ENCODE results near the gene MMGT1.

DNA sequence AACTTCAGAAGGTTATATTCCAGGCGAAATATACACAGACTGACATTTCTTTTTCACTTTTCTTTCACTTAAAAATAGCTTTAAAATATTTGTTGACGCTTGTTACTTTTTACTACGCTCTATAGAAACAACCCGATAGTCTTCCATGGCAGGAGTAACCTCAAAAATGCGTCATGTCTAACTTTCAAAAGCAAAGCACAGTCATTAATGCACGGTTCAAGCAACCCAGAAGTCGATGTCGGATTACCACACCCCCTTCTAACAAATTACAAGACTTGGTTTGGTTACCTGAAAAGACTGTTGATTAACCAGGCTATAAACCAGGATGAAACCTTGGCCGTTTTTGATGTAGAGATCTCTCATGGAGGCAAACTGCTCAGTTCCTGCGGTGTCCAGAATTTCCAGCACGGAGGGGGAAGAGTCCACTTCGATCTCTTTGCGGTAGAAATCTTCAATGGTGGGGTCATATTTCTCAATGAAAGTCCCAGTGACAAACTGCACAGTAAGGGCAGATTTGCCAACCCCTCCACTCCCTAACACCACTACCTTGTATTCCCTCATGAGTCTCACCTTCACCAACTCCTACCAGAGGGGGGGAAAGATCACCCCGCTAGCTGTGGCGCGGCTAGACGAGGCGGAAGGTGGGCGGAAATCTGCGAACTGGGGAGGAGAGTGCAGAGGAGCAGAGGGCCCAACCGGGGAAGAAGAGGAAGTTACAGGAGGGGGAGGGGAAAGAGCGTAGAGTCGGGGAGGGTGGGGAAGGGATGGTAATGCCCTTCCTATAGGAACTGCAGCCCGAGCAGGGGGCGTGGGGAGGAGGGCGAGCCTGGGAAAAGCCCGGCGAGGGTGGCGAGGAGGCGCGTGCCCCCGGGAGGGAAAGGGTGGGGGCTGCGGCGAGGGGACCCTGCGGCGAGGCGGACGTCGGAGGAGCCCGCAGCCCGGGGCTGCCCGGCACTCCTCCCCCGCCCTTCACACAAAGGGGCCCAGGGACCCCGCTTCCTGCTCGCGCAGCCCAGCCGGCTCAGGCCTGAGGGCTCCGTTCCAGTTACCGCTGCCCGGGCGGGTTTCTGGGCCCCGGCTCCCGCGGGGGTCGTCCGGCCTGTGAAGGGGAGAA lies 2.2 kb downstream of the RAP2C start:
- RRBS, result 3% methylated on average over 16 of the region's 56 CpGs

DNA sequence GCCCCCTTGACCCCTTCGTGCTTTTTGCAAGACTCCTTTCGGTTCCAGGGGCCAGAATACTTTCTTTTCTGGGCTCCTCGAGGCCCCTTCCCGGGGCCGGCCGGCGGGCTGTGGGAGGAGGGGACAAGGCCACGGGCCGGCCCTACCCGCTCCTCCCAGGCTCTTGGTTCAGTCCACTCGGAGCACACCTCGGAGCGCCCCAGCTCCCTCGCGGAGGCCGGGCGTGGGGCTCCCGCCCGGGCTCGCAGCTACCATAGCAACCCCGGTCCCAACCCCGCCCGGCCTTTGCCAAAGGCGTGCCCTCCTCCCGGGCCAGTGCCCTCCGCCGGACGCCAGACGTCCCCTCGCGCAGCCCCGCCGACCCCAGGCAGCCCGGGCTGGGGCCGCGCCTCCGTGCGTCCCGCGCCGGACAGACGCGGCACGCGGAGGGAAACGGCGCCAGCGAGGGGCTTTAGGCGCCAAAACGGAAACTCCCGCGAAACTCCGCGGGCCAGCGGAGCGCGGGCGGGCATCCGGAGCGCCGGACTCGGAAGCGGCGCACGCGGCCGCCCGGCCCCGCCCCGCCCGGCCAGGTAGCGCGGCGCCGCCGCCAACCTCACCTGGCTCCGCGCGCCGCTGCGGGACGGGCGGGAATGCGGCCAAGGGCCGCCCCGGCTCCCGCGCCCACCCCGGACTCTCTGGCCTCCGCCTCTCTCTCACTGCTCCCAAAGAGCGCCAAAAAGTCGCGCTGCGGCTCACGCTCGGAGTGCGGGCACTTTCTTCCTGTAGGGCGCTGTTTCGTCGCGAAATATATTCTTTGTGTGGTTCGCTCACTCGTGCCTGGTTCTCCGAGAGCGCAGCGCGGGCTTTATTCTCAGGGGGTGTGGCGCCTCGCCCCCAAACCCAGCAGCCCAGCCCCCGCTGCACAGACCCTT lies 634 bp upstream of the MBNL3 start:
- RRBS, result 4% methylated on average over 34 of the region's 110 CpGs

DNA sequence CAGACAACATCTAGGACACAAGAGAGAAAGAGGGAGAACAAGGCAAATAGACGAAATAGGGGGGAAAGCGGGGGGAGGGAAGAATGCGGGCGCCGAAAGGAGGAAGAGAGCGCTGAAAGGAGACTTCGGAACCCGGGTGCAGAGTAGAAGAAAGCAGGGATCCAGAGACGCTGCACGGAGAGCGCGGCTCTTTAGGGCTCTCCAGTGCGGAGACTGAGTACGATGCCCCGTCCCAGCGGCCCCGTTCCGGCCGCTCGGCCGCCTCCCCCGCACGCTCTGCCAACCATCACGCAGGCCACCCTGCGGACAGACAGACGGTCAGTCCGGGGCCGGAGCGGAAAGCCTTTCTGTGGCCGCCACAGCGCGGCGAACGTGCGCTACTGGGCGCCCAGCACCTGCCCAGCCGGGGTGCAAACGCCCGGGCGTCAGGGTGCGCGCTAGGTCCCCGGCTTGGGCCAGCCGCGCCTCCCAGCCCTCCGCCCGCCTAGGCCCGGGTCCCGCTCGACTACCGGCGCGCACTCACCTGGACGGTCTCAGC lies 2.1 kb downstream of the HS6ST2 start:
- RRBS, result 7% methylated on average over 20 of the region's 54 CpGs

DNA sequence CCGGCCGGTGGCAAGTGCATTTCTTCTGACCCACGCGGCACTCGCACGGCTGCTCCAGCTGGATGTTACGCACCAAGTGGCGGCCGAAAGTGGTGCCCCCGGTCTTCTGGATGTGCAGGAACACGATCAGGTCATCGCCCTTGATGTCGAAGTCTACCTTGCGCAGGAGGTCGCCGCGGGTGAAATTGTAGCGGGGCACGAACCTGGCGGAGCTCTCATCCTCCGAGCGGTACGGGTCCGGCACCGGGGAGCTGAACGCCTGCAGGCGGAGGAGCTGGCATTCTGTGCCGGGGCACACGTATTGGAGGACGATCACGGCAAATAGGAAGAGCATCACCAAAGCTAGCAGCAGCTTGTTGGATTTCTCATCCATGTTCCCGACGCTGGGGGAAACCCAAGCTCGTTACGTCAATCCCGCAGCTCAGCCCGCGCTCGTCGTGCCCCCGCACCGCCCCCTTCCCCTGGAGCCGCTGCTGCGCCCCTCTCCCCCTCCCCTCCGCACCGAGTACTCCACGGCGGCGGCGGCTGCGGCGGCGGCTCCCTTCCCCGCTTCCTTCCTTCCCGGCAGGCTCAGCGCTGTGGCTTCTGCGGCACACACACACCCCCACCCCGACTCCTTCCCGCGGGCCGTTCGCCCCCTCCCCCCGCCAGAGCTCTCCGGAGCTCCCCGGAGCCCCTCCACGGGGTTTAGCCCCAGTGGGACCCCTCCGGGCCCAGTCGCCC lies 1.3 kb downstream of the HS6ST2 start:
- RRBS, result 6% methylated on average over 15 of the region's 68 CpGs

GRCh38 chrX:133390716-133391078 lies 24.6 kb downstream of the GPC4 start:
- RRBS, result no CpG with 5 or more reads among the region's 5 CpGs

GRCh38 chrX:133783184-133783837 lies 202.1 kb downstream of the GPC3 start:
- RRBS, result no CpG with 5 or more reads among the region's 4 CpGs

DNA sequence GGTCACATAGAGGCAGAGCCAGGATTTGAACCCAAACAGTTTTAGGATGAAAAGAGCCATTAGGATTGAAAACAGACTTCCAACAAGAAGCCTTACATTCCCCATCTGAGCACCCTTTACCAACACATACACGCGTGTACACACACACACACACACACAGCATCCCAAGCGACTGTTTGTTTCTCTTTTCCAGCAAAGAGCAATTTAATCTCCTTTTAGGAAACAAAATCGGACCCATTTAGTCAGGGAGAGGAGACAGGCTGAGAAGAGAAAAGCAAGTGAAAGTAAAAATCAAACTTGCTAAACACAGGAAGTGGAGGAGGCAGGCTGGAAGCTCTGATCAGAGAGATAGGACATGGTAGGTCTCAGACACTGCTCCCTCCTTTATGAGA lies 62.4 kb downstream of the GPC3 start:
- RRBS, result no CpG with 5 or more reads among the region's 4 CpGs

- RRBS, result no CpG with 5 or more reads among the region's 3 CpGs
These were observed 3.6 kb upstream of the PHF6 start for GRCh38 chrX:134369378-134370003.

GRCh38 chrX:134520124-134520552 lies 60.2 kb downstream of the HPRT1 start:
- RRBS, result no CpG with 5 or more reads among the region's 1 CpG

DNA sequence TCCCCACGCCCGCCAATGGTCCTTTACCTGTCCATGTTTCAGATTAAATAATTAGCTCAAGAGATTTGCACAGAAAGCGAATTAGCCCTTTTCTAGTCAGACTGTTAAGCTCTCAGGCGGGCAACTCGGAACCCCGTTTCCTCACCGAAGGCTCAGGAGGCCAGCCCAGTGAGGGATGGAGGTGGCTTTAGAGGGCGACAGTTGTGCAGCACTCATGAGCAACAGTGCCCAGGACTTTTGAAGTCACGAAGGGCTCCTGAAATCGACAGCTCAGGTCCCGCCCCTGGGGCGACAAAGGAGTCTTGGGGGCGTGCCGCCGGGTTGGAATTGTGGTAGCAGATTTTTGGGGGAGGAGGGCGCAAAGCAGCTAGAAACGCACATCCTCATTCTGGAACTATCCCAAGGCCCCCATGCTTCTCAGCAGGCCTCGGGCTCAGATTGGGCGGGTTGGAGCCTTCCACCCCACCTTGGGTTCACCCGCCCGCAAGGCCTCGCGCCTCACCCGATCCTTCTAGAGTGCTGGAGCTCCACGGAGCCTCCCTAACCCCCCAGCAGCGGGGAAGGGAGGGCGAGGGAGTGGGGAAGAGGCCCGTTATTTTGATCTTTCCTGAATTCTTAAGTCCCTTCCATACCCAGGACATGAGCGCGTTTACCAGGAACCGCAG lies 85.5 kb downstream of the HPRT1 start:
- RRBS, result no CpG with 5 or more reads among the region's 31 CpGs

DNA sequence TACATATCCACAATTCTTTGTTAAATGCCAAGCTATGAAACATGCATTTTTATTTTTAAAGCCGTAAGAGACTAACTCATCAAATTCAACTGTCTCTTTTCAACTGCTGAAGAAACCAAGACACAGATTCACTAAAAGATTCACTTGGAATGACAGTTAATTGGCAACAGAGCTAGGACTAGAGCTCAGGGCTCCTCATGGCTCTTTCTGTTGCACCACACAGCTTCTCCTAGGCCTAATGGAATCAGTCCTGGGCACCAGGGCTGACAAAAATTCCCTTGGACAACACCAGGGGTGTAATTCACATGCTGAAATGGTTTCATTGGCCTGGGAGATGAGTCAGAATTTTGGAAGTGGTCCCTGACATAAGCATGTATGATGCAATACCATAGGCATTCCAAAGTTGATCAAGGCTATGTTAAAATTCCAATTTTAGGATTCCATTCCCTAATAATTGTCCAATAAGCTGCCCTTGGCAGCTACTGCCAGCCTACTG lies 54.4 kb downstream of the PLAC1 start:
- RRBS, result no CpG with 5 or more reads among the region's 1 CpG

DNA sequence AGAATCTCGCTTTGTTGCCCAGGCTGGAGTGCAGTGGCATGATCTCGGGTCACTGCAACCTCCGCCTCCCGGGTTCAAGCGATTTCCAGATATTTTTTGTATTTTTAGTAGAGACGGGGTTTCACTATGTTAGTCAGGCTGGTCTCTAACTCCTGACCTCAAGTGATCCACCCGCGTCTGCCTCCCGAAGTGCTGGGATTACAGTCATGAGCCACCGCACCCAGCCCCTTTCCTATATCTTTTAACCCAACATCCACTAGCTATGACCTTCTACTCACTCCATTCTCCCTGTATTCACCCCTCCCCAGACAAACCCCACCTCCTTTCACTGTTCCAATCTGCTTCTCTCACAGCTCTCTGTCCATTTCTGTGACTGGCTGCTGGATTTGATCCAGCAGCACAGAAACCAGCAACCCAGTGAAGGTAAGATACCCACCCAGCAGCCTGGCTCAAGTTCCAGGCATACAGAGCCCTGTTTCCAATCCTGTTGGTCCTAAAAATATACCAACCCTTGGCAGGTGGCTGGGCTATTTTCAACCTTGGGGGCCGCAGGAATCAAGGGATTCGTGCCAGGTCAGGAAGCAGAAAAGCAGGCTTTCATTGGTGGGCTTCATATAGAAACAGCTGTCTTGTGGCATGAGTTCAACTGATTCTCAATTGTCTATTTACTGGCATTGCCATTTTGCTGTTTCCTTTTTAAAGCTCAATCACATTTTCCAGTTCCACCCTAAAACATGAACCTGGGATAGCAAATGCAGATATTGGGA lies 18.8 kb upstream of the MOSPD1 start:
- RRBS, result no CpG with 5 or more reads among the region's 12 CpGs

DNA sequence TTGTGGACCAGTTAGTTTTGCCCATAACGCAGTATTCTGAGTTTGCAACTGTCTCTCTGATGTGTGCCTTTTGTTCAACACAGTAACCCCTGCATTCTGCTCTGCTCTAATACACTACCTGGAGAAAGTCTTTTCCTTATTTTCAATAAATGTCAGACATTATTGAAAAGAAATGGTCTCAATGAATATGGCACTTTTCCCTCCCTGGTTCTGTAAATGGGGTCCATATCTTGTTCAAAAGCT lies 1.1 kb downstream of the RTL8C start:
- RRBS, result no CpG with 5 or more reads among the region's 1 CpG

GRCh38 chrX:135295379-135296187 lies 13.7 kb upstream of the ETDC start:
- RRBS, result 8% methylated on average over 9 of the region's 34 CpGs

- RRBS, result no CpG with 5 or more reads among the region's 11 CpGs
These were observed 15.8 kb downstream of the ZNF449 start for GRCh38 chrX:135360142-135360957.

DNA sequence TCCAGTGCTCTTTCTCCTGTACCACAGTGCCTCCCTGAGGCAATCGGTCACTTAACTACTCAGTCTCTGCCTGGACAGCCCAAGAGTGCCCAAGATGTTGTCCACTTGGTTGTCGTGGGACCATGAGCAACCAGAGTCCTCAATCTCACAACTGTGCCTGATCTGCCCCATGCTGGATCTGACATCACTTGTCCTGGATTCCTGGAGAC lies 745 bp downstream of the MMGT1 start:
- RRBS, result no CpG with 5 or more reads among the region's 2 CpGs

GRCh38 chrX:135973348-135974356 lies at the start of gene MMGT1:
Gene MMGT1 (minus strand): TSS chrX:135973988.
- RRBS, result 6% methylated on average over 21 of the region's 76 CpGs

GRCh38 chrX:136044627-136045468 lies 59.6 kb downstream of the SLC9A6 start:
- RRBS, result no CpG with 5 or more reads among the region's 12 CpGs

GRCh38 chrX:136170081-136170536 lies 26.7 kb upstream of the FHL1 start:
- RRBS, result no CpG with 5 or more reads among the region's 5 CpGs

All from UCH-1 (cell line).